Gastroesophageal sphincter (tissue), 4 donors: ENCODE measurements around a stretch of chr12.

GRCh38 chr12:123223004-123223802 lies 9.7 kb downstream of the MPHOSPH9 start:
- PRO-cap = no peak
- RAMPAGE, long total RNA, 4 experiments = no peak in any of the 4 experiments

DNA sequence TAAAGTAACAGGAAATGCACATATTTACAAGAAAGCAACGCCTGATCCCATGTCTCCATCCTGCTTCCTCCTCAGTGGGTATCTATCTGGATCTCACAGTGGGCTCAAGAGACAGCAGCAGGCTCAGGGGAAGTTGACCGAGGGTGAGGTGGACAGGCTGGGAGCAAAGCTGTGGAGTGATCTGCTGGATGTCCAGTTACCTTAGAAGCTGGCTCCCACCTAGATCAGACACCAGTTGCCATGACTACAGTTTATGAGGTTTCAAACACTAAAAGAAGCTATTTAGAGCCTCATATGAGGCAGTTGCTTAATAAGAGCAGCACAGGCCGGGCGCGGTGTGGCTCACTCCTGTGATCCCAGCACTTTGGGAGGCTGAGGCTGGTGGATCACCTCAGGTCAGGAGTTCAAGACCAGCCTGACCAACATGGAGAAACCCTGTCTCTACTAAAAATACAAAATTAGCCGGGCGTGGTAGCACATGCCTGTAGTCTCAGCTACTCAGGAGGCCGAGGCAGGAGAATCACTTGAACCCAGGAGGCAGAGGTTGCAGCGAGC lies 10.7 kb downstream of the MTRFR start:
- PRO-cap = no peak
- RAMPAGE, long total RNA, 4 experiments = no peak in any of the 4 experiments

DNA sequence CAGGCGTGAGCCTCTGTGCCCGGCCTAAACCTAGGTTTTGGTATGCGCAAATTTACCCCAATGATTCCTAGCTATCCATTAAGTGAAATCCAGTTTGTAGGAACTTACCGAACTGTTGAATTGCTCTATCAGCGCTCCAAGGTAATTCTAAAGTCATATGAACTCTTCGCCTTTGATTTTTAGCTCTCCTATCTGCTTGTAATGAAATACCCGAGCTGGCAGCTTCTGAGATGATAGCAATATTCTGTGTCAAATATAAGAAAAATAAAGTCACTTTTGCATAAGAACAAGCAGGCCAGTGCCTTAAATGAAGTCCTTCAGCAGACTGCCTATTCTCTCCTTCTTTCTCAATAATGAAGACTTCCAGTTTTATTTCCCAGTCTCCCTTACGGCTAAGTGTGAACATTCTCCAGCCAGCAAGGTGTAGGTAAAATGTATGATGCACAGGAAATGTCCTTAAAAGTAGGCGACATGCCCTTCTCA lies 45.5 kb upstream of the CDK2AP1 start:
- PRO-cap = no peak
- RAMPAGE, long total RNA, 4 experiments = no peak in any of the 4 experiments

- PRO-cap = no peak
- RAMPAGE, long total RNA, 4 experiments = no peak in any of the 4 experiments
These were observed 38.6 kb downstream of the SBNO1 start for GRCh38 chr12:123325962-123326548.

GRCh38 chr12:123394793-123395439 lies 11.0 kb downstream of the KMT5A start:
- PRO-cap = no peak
- RAMPAGE, long total RNA, 4 experiments = no peak in any of the 4 experiments

GRCh38 chr12:123408196-123409412 lies 24.7 kb downstream of the KMT5A start:
- PRO-cap = no peak
- RAMPAGE, long total RNA, 4 experiments = no peak in any of the 4 experiments

- PRO-cap = no peak
- RAMPAGE, long total RNA, 4 experiments = no peak in any of the 4 experiments
These were observed 22.0 kb downstream of the SNRNP35 start for GRCh38 chr12:123479960-123480273.

DNA sequence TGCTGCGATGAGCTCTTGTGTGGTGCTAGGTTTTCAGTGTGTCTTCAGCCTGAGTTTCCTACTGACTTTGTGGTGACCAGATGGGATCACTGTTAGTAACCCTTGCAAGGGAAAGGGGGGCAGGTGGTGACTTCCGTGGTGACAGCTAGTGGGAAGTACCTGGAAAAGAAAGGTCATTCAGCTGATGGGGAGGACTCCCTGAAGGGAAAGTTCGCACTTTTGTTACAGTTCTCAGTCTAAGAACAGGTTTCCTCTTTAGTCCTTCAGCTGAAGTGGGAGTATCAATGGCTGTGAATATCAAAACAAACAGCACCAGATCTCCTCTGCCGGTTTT lies 2.1 kb downstream of the ATP6V0A2 start:
- PRO-cap = no peak
- RAMPAGE, long total RNA, 4 experiments = no peak in any of the 4 experiments

DNA sequence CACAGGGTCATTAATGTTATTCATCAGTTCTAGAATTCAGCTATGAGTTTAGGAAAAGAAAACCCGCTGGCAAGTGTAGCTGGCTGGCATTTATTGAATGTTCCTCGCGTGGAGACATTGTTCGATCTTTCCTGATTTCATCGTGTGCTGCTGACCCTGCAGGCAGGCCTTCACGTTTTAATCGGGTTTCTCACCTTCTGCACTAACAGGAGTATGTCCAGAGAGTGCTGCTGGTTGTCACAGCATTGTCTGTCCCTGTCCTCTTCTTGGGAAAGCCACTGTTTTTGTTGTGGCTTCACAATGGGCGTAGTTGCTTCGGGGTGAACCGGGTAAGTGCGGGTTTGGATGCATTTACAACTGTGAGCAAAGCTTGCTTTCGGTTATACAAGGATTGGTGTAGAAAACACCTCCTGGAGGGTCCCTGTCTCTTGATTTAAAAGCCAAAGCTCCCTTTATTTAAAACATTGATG lies 11.2 kb upstream of the DNAH10 start:
- PRO-cap = no peak
- RAMPAGE, long total RNA, 4 experiments = no peak in any of the 4 experiments

DNA sequence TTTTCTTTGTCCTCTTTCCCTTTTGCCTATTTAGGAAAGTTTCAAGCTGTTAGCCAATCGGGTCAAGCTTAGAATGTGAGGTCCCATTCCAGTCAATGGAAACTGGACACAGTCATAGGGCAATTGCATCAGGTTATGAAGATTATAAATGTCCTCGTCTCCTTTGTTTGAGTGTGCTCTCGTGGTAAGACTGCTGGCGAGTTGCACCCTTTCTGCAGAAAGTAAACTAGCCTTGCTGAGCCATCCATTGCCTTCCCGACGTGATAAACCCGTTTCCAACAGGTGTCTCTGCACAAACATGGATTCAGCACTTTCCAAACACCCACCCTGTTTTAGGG lies 30.9 kb downstream of the CCDC92 start:
- PRO-cap = no peak
- RAMPAGE, long total RNA, 4 experiments = no peak in any of the 4 experiments

DNA sequence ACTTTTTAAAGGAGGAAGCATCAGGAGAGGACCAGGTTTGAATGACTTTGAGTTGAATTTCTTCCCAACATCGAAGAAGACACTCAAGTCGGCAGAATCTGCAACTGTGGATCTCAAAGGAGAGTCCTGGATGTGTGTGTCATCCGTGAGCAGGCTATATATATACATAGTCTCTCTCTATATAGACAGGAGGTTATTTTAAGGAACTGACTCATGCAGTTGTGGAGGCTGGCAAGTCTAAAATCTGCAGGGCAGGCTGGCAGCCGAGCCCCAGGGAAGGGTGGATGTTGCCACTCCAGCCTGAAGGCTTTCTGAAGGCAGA lies 53.7 kb downstream of the ZNF664 start:
- PRO-cap = no peak
- RAMPAGE, long total RNA, 4 experiments = no peak in any of the 4 experiments

GRCh38 chr12:124094094-124094767 lies 121.2 kb downstream of the ZNF664 start:
- PRO-cap = no peak
- RAMPAGE, long total RNA, 4 experiments = no peak in any of the 4 experiments

DNA sequence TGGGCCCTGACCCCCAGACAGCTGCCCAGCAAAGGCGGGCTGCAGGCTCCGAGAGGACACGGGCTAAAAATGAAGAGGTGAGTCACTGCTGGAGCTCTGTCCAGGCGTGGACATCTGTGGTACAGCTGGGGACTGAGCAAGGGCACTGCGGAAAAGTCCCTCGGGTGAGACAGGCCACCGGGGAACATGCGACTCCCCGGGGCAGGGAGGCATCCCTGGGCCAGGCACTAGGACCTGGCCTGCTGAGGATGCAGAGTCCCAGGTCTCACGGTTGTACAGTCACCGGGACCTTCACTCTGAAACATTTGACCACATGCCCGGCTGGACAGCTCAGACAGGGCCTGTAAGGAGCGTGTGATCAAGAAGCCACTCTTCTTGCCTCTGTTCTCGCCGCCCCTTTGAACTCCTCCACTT lies 5.2 kb upstream of the RFLNA start:
- PRO-cap = no peak
- RAMPAGE, long total RNA, 4 experiments = no peak in any of the 4 experiments

GRCh38 chr12:124296248-124296727 lies 1.4 kb downstream of the RFLNA start:
- PRO-cap = no peak
- RAMPAGE, long total RNA, 4 experiments = no peak in any of the 4 experiments

DNA sequence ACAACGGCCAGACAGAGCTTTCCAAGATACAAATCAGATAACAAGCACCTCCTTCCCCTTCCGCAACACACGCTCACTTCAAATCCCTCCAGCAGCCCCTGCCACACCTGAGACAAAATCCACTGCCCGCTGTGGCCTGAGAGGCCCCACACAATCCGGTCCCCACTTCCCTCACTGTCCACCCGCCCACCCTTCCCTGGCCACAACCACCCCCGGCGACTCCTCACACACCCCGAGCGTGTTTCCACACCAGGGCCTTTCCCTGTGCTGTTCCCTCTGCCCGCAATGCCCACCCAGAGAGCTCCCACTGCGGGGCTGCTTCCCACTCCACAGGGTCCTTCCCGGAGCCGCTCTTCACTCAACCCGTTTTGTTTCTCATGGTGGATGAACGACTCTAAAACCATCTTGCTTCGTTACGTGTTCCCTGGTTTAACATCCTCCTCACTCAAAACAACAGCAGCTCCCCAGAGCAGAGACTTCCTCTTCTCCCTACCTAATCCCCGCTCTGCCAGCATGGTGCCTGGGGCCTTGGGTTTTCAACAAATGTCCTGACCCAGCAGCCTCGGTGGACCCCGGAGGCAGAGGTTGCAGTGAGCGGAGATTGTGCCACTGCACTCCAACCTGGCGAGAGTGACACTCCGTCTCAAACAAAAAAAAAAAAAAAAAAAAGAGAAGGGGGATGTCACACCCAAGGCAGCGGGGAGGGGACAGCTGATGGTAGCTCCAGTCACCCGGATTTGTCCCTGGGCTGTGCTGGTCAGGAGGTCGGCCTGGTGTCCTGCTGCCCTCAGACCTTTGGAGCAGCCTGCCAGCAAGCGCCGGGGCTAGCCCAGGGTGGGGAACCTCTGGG lies 65.8 kb downstream of the RFLNA start:
- PRO-cap = no peak
- RAMPAGE, long total RNA, 4 experiments = no peak in any of the 4 experiments

- PRO-cap = no peak
- RAMPAGE, long total RNA, 4 experiments = no peak in any of the 4 experiments
These were observed 71.0 kb downstream of the RFLNA start for GRCh38 chr12:124365655-124366544.

DNA sequence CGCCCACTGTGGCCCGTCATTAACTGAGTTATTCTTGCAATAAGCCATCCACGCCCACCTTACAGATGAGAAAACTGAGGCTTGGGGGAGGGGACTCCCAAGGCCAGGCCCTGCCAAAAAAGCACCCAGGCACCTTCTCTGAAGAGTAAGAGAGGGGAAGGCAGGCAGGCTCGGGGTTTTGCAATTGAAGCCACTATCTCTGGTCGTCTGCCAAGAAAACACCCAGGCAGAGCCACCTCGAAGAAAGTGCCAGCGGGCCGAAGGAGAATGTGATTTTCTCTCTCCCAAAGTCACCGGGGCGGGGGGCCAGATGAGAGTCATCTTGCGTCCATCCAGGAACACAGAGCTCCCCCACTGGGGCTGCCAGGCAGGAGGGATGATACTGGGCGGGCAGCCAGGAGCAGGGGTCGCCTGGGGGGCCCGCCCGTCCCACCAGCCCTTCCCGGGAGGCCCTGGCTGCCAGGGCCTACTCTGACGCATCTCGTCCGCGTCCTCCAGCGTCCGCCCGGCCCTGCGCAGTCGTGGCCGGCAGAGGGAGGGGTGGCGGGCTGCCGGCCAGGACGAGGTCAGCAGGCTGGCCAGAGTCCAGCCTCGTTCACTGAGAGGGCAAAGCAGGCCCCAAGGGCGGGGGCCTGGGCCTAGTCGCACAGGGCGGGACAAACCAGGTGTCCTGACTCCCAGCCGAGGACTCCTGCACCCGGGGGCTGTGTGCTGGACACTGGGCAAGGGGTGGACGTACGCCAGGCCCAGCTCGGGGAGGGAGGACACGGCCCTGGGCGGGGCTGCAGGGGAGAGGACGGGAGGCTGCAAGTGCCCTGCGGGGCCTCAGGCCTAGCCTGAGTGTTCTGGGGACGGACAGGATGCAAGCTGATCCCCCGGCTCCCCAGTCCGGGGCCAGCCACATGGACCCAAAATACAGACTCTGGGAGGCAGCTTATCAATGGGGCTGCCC lies 74.4 kb downstream of the RFLNA start:
- PRO-cap = unidirectional peak, minus-strand start at position 473 of the sequence; bidirectional peak, plus-strand start at position 828 of the sequence, minus-strand start at position 717 of the sequence
- RAMPAGE, long total RNA, 4 experiments = no peak in any of the 4 experiments

GRCh38 chr12:124372863-124373378 lies 78.0 kb downstream of the RFLNA start:
- PRO-cap = no peak
- RAMPAGE, long total RNA, 4 experiments = no peak in any of the 4 experiments

GRCh38 chr12:124380957-124381619 lies 86.2 kb downstream of the RFLNA start:
- PRO-cap = no peak
- RAMPAGE, long total RNA, 4 experiments = no peak in any of the 4 experiments

- PRO-cap = unidirectional peak, minus-strand start at chr12:124398970
- RAMPAGE, long total RNA, 4 experiments = no peak in any of the 4 experiments
These were observed 104.0 kb downstream of the RFLNA start for GRCh38 chr12:124398742-124399349.